ENCODE measurements around a stretch of chr9.

GRCh38 chr9:113504505-113505677 is 41.4 kb downstream of the RGS3 start:
- PRO-cap: no peak

DNA sequence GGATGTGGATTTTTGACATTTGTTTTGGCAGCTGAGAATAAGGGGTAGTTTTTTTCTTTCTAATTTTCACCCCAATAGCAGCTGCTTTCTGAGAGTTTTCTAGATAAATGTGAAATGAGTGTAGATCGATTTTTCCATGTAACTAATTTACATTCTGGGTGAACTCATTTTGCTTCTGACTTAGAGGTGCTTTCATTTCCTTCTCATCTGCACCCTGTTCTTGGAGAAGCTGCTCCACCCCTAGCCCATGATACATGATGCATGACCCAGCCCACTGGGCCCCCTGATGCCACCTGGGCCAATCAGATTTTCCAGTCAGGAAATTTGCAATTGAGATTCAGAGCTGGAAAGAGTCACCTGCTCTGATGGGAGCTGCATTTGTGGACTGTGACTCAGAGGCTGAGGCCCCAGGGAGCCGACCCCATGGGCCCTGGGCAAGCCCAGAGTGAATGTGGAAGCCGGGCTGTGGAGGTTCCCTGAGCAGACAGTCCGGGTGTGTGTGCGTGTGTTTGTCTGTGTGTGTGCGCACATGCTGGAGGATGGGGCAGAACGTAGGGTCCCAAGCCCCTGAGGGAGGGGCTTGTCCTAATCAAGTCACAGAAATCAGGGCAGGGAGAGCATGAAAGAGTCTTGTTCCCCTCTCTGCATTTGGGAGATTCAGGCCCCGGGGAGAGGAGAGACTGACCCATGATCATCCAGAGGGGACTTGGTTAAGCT is 159.4 kb downstream of the RGS3 start:
- PRO-cap: bidirectional peak, plus-strand start at position 443 of the sequence, minus-strand start at position 222 of the sequence

GRCh38 chr9:113650438-113651059 is 187.0 kb downstream of the RGS3 start:
- PRO-cap: bidirectional peak, plus-strand start at chr9:113650665, minus-strand start at chr9:113650518; bidirectional peak, plus-strand start at chr9:113650877, minus-strand start at chr9:113650810

DNA sequence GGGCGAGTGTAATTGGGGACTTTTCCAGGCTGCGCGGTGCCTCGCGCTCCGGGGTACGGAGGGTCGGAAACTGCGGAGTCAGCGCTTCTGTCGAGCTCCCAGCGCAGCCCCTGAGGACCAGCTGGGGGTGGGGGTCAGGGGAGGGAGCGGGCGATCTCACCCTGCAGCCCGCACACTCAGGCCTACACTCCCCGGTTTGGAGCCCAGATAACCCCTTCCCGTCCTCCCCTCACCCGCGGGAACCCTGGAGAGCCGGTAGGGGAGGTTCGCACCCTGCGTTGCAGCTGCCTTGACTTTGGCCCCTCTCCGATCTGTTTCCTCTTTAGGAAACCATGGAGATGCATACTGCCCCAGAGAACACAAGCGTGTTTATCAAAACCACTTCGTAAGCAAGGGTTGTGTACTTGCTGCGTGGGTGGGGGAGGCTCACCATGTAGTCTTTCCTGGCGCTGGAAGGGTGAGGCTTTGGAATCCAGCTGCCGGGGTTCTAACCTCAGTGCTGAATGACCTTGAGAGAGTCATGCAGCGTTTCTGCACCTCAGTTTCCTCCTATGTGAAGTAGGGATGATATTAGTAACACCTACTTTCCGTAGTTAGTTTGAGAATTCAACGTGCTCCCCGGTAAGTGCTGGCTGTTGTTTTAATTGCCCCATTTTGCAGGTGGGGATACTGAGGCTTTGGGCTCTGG is 188.1 kb upstream of the ZNF618 start:
- PRO-cap: no peak

DNA sequence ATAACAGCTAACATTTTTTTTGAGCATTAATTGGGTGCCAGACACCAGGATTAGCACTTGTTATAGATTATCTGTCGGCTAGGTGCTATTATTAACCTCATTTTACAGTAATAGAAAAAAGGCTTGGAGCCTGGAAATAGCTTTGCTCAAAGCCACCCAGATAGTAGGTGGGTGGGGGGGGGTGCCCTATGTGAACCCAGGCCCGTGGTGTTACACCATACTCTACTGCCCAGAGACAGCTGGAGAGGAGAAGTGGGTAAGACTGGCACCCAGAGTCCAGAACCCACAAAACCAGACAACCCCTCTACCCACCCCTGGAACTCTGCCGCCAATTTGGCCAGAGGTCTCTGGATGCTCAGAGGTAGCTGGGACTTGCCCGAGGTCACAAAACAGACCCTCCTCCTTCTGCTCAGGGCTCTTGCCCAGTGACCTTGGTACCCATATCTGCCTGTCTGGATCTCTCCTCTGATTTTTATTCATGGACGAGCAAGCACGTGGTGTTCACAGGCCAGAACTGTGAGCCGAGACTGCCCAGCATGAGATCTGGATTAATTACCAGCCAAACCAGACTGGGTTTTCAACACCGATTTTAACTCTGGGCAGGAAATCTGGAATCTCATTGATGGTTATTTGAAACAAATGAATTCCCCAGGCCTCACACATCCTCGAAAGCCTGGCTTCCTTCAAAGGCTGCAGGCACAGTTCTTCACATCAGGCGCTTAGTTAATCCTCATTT is 21.2 kb downstream of the COL27A1 start:
- PRO-cap: no peak

- PRO-cap: no peak
Observed at GRCh38 chr9:114314946-114315329, 8.0 kb upstream of the ORM1 start.

DNA sequence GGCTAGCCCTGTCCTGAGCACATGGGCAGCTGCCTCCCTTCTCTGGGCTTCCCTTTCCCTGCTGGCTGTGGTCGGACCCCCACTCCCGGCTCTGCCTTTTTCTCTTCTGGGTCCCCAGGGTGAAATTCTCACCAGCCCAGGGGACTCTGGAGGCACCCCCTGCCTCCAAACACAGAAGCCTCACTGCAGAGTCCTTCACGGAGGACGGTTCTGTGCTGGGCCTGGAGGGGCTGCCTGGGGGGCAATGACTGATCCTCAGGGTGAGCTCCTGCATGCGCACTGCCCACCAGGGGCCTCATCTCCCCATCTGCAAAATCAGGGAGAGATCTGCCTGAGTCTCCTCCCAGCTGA is 336 bp downstream of the ORM1 start:
- PRO-cap: no peak

- PRO-cap: no peak
Observed at GRCh38 chr9:114383365-114384211, 4.2 kb downstream of the AKNA start.

- PRO-cap: no peak
Observed at GRCh38 chr9:114386997-114387486, 740 bp downstream of the AKNA start.

DNA sequence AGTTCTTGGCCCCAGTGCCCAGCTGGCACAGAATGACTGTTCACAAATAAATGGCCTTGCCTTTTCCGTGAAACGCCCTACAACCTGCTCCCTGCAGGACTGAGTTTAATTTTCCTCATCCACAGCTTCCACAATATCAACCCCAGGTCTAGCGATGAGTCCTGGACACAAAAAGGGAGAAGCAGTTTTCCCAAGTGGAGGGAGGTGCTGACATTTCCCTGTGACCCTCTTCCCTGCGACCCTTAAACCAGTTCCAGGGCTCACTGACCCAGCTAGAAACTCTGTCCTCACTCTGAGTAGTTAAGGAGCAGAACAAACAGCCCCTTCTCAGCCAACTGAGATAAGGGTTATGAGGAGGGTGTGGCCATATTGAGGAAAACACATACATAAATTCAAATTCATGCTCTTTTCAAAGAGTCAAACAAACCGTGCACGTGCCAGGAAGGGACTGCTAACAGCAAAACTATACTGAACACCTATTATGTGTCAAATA is 4.8 kb upstream of the AKNA start:
- PRO-cap: no peak

- PRO-cap: no peak
Observed at GRCh38 chr9:114512300-114512910, 7.1 kb upstream of the WHRN start.

DNA sequence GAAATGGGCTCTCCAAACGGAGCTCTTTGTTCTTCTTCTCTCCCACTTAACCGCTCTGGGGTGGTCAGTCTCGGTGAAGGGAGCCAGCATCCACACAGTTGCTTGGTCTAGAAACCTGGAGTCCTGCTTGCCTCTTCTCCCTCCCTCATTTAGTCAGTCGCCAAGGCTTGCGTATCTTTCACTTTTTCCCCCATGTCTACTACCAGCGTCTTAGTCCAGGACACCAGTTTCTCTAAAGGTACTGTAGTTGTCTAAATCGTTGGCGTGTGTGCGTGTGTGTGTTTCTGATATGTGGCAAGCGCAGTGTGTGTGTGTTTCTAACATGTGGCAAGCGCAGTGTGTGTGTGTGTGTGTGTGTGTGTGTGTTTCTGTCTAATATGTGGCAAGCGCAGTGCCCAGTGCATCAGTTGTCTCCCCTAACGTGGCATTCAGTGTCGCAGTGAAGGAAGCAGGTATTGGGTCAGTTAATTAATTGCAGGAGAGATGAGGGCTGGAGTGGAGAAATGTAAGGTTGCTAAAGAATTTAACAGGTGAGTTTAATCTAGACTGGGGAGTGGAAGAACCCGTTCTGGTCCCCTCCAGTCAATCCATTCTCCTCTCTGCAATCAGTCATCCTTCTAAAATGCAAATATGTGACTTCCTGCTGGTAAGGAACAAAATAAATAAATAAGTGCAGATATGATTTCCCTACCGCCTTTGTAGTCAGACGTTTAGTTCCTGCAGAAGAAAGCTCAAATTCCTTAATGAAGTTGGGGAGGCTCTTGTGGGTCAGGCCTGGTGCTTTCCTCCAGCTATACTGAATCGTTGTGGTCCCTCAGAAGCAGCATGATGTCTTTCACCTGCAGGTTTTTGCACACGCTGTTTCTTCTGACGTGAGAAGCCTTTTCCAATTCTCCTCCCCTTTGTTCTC is 861 bp downstream of the ATP6V1G1 start:
- PRO-cap: no peak

- PRO-cap: no peak
Observed at GRCh38 chr9:114618990-114619788, 8.1 kb downstream of the TMEM268 start.

DNA sequence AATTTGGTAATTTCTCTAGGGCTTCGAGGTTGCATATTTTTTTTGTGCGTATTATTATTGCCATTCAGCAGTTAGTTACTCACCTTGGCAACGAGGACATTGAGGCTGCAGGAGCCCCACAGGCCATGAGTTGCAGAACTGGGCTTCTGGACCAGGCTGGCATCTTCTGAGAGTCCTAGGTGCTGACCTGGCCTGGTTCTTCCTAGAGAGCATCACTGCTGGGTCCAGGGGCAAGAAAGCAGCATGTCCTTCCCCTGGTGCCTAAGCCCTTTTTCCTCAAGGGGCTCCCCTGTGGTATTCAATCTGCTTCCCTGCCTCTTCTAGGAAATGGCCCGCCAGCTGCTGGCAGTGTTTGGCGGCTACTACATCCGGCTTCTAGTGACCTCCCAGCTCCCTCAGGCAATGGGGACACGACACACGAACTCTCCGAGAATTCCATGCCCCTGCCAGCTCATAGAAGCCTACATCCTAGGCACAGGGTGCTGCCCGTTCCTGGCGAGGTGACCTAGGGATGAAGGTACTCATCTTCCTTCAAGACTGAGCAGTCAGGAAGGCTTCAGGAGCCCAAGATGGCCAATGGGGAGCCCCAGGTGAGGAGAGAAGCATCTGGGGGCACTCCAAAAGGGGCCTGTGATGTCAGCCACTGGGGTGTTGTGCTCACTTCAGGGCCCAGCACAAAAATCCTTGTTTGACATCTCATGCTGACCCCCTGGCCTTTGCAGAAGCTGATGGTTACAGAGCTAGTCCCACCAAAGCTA is 14.6 kb downstream of the TEX53 start:
- PRO-cap: no peak

DNA sequence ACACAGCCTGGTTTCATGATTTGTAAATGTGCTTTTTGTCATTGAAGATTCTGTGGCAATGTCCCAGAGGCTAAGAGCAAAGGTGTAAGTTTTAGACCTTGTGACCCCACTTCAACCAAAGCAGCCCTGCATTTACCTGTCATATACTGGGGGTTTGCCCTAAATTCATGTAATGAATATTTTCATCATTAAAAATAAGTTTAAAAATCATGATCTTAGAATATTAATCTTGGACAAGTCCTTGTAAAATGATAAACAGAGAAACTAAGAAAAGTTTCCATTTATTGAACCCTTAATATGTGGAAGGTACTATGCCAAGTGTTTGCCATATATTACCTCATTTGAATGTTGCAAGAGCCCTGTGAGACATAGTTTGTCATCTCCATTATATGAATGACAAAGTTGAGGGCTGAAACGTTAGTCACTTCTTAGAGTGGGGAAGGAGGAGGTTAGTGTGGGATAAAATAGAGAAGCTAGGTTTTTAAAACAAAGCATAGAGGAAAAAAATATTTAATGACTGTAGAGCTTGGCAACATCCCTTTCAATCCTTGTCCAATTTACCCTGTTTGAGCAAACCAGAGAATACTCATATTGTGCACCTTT is 2.1 kb downstream of the TNC start:
- PRO-cap: no peak

DNA sequence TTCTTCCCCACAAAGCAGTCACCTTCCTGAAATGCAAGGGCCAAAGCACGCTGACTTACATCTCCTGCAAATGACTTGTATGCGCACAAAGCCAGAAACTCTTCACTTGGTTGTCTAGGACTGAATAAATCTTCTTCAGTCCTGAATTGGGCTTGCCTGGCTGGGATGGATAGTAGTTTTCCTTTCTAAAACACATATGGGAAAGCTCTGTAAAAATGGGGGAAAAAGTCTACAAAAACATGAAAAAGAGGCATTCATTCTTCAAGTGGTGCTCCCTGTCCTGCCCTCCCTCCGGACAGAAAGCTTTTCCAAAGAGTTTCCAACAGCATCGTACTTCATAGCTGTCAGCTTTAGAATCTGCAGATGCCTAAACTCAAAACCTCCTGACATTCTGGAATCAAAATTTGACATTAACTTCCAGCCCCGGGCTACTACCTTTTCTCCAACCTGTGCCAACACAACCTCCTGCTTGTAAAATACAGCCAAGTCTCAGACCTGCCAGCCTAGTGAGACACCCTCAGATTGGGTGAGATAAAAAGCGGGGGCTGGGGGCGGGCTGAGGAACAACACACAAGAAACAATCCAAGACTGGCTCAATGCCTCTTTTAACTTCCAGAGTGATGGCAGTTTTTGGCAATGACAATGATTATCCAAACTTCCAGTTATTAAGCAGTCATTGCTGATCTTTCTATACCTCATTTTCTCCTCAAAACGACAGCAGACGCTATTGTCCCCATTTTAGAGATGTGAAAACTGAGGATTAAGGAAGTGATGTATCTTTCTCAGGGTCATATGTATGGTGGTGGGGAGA is 1.4 kb downstream of the TNC start:
- PRO-cap: no peak

DNA sequence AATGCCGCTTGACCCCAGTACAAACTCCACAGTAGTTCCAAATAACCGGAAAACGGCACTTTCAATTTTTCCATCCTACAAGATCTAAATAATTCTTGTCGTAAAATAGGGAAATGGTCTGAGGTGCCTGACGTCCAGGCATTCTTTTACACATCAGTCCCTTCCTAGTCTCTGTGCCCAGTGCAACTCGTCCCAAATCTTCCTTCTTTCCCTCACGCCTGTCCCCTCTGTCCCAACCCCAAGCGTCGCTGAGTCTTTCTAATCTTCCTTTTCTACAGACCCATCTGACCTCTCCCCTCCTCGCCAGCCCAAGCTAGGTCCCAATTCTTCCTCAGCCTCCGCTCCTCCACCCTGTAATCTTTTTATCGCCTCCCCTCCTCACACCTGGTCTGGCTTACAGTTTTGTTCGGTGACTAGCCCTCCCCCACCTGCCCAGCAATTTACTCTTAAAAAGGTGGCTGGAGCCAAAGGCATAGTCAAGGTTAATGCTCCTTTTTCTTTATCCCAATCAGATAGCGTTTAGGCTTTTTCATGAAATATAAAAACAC is 356.9 kb upstream of the TNC start:
- PRO-cap: unidirectional peak, minus-strand start at position 229 of the sequence

- PRO-cap: unidirectional peak, plus-strand start at chr9:115591775
Observed at GRCh38 chr9:115591543-115592081, 473.7 kb upstream of the TNC start.

GRCh38 chr9:115939432-115939790 is 214.2 kb upstream of the PAPPA start:
- PRO-cap: no peak

DNA sequence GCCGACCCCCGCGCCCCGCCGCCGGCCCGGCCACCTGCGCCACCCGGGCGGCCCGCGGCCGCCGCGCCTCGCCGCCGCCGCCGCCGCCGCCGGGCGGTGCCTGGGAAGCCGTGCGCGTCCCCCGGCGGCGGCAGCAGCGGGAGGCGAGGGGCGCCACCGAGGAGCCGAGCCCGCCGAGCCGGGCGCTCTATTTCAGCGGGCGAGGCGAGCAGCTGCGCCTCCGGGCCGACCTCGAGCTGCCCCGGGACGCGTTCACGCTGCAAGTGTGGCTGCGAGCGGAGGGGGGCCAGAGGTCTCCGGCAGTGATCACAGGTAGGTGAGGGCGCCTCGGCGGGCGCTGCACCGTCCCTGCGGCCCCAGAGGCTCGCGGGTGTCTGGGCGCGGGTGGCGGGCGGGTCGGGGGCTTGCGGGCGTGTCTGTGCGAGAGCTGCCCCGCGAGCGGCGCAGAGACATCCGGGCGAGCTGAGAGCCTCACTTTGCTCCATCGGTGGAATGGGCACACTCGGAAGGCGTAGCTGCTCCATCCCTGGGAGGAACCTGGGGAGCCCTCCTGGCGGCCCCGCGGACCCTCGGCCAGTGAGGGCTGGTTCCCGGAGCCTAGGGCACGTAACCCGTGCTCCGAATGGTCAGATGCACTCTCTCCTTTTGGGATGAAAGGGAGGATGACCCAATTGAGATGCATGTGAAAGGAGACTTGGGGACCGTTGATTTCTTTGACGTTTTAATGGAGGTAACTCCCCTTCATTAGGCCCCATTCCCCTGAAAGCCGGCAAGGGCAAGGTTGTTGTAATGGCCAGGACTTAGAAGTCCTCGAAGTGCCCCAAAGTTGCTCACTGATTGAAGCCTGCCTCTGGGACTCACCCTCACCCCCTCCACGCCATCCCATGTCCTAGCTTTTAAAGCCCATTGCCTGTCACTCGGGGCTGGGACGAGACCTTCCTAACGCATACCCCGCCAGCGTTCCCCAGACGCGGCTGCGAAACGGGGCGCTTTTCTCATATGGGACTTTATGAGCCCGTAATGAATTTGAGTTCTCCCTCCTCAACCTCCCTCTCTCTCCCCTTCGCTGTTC is 1.0 kb downstream of the PAPPA start:
- PRO-cap: unidirectional peak, minus-strand start at position 267 of the sequence; unidirectional peak, minus-strand start at position 578 of the sequence

Data from WTC11 (cell line).